Measurements from ENCODE around the genes COPS7A, GPR162 and GNB3.

GRCh38 chr12:6140892-6141455, 16.5 kb upstream of the VWF start:
- PRO-cap: bidirectional peak, plus-strand start at chr12:6141327, minus-strand start at chr12:6141153

DNA sequence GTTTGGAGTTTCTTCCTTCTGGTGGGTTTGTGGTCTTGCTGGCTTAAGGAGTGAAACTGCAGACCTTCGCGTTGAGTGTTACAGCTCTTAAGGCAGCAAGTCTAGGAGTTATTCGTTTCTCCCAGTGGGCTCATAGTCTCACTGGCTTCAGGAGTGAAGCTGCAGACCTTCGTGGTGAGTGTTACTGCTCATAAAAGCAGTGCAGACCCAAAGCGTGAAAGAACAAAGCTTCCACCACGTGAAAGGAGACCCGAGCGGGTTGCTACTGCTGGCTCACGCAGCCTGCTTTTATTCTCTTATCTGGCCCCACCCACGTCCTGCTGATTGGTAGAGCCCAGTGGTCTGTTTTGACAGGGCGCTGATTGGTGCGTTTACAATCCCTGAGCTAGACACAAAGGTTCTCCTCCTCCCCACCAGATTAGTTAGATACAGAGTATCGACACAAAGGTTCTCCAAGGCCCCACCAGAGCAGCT, 10.0 kb upstream of the CD9 start:
- PRO-cap: unidirectional peak, minus-strand start at position 261 of the sequence

DNA sequence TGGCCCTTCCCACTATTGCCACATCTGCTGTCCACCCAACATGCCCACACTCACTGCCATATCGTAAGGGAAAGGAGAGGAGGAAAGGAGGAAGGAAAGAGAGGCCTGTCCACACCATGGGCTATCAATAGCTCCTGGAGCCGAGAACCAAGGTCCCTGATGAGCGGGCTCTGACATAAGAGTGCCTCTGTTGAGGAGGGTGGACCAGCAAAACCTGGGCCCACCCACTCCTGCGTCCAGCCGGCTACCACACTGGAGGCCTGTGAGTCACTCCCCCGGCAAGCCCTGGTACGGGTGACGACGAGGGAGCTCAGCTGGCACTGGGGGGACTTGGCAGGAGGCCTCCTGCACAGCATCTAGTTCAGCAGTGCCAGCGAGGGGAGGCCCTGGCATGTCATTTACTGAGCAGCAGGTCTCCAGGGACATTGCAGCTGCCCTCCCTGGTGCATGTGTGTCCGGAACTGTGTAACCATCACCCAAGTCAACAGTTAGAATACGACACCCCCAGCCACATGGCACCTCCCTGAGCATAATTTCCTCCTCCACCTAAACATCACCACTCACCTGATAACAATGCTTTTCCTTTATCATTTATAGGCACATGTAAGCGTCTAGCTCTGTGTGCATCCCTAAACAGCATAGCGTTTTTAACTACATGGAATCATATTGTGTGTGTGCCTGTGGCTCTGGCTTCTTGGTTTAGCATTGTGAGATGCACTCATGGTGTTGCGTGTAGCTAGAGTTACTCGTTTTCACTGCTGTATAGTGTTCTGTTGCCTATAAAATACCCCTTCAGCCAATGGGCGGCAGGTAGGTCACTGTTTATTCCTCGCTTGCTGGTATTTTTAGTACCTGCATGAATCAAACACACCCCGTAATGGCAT, 24.4 kb downstream of the CD9 start:
- PRO-cap: no peak

DNA sequence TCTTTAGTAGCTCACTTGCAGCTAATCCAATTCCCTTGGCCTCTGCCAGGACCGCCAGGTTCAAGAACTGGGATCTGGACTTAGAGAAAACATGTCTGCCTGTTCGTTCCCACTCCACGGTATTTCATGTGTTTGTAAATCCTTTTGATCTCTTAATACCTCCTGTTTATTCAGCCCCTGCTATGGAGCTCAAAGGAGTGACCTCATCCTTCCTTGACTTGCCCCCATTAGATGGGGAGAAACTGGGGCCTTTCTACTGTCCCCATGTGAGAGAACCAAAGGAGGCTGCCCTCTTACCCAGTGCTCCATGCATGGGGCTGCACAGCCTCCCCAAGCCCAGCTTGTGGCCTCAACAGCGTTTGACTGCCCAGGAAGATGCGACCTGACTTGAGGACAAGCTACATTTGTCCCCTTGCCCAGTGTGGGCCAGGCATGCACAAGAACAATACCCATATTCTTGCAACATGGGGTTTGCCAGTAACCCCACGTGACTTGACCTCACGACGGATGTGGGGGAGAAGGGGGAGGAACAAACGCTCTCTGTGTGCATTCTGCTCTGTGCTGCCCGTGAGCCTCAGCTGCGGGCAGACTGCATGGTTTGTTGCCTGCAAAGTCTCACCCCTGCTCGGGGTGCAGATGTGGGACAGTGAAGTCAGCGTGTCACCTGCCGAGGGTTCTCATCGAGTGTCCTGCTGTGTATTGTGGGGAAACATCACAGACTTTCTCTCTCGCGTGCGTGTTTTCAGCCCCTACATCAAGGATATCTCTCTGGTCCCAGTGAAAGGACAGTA, 30.4 kb downstream of the CD9 start:
- PRO-cap: no peak

DNA sequence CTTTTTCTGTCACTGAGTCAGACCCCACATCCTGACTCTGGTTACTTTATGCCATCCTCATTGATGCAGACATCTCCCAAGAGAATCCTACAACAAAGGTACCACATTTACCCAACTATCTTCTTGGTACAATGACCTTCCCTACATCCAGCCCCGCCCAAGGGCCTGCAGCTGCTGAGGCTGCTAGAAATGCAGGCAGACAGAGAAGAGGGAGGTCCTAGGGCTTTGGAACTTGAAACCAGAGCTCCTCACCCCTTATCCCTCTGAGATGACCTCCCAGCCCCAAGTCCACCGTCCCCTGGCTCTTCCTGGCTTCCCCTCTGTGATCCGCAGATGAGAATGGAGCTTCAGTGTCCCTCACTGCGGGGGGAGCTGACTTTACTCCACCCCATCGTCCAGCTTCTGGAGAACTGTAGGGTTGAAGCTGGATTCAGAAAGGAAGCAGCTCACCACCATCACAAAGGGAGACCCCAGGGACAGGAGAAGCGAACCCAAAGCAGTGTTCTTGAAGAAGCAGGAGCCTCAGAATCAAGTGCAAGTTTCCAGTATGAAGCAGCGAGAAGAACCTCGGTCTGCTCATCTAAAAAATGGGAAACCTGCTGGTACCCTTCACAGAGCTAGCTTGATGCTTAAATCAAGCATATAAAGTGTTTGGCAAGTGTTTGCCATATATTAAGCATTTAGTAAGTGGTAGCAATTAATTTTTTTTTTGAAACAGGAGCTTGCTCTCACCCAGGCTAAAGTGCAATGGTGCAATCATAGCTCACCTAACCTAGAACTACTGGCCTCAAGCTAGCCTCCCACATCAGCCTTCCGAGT, 1.8 kb upstream of the TNFRSF1A start:
- PRO-cap: no peak

DNA sequence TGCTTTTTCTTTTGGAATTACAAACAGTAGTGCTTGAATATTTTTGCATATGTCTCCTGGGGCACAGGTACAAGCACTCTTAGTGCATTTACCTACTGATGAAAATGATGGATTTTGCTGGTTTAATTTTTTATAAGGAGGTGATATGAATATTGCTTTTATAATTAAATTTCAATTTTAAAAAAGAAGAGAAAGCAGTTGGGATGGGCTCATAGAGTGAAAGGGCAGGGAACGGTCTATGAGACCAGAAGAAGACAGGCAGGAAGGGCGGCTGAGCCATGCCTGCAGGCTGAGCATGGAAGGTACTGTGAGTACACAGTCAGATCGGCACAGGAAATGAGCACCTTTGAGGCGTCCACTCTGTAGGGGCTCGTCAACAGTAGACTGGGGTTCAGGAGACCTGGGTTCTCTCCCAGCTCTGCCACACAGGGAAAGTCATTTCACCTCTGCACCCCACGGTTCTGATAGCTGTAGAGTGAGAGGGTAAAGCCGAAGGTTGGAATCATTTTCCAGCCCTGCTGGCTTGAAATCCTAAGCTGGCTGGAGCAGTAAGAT, 10.7 kb upstream of the CD27 start:
- PRO-cap: no peak

DNA sequence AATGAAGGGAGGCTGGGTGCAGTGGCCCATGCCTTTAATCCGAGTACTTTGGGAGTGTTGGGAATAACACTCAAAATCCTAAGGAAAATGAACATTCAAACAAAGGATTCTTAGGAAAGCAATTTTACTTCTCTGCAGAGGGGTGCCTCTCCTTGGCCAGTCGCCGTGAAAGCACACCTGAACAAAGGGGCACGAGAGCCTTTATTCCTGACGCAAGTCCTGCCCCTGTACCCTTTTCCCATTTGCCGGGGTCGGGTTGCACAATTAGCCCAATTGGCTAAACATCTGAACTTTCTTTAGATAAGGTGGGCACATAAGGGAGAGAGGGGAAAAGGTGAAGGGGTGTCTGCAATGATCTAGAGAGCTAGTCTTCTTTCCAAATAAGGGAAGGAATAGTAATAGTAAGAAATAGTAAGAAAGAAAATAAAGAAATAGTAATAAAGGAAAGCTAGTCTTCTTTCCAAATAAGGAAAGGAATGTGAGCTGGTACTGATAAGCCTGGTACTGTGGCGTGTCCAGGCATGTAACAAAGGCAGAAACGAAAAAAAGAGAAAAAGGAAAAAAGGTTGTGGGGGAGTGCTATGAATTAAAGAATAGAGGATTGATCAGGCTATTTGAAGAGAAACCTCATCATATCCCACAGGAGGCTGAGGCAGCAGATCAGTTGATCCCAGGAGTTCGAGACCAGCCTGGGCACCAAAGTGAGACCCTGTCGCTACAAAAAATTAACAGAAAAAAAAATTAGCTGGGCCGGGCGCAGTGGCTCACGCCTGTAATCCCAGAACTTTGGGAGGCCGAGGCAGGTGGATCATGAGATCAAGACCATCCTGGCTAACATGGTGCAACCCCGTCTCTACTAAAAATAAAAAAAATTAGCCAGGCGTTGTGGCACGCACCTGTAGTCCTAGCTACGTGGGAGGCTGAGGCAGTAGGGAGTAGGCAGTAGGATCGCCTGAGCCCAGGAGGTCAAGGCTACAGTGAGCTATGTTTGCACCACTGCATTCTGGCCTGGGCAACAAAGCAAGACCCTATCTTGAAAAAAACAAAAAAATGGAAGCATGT, 13.7 kb downstream of the NCAPD2 start:
- PRO-cap: no peak

- PRO-cap: no peak
These were observed 7.0 kb downstream of the IFFO1 start for GRCh38 chr12:6548385-6549641.

- PRO-cap: no peak
These were observed 9.6 kb upstream of the NOP2 start for GRCh38 chr12:6577367-6578315.

DNA sequence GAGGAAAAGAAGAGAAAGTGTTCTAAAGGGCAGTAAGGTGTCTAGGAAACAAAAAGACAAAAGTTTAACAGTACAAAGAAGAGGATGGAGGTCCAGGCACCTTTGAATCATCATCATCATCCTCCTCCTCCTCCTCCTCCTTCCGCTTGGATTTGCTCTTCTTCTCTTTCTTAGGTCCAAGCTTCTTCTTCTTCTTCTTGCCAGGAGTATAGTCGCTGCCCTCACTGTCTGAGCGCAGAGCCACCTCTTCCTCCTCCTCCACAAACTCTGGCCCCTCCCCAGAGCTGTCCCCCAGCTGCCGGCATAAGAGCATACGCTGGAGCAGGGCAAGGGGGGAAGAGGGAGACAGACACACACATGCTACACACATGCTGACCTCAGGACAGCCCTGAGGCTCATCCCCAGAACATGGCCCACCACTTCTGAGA, 5.3 kb downstream of the CHD4 start:
- PRO-cap: no peak

- PRO-cap: bidirectional peak, plus-strand start at chr12:6606454, minus-strand start at chr12:6606399
These were observed 838 bp downstream of the CHD4 start for GRCh38 chr12:6606098-6606983.

GRCh38 chr12:6670292-6670561, 7.3 kb upstream of the ING4 start:
- PRO-cap: no peak

GRCh38 chr12:6723382-6724429, at the start of gene COPS7A:
Gene COPS7A (plus strand): TSS chr12:6724046.
- PRO-cap: bidirectional peak, plus-strand start at chr12:6724165, minus-strand start at chr12:6723857

GRCh38 chr12:6745422-6746164, 7.3 kb downstream of the MLF2 start:
- PRO-cap: no peak

DNA sequence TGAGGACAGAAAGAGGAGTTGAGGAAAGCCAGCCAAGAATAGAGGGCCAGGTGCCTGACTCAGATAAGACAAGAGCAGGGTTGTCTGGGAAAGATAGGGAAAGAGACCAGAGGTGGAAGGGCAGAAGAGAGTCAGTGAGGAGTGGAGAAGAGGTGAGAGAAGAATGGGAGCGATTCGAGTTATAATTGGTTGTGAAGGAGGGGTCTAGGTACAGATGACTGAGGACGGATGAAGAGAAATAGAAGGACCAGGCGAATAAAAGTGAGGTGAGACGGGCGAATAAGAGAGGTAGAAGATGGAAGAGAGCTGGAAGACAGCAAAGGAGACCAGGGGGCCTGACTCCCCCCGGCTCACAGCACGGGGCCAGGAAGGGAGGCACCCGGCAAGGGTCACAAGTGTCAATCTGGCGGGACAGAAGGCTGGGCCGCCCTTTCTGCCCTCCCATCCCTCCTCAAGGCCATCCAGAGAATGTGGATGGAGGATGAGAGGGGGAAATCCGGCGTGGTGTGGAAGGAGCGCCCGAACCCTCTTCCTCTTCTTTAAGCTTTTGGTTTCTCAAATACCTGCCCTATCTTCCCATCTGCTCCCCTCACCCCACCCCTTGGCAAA, 686 bp upstream of the PTMS start:
- PRO-cap: no peak

DNA sequence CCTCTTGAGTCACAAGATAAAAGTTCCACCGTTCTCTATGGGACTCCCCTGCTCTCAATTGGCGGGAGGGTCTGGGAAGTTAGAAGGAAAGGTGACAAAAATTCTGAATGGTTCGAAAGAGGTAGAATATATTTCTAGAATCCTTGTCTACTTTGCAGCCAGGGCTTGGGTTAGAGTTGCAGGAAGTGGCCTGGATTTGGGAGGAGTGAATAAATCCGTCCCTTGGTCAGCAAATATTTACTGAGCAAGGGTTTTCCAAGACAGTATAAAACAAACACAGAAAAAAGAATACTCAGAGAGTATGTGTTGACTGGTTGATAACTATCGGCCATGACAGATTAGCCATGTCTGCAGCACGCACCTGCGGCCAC, 3.4 kb downstream of the LAG3 start:
- PRO-cap: no peak

- PRO-cap: bidirectional peak, plus-strand start at chr12:6791022, minus-strand start at chr12:6790880
These were observed 1.4 kb downstream of the CD4 start for GRCh38 chr12:6790616-6791210.

- PRO-cap: no peak
These were observed 3.4 kb upstream of the GPR162 start for GRCh38 chr12:6818107-6818653.

DNA sequence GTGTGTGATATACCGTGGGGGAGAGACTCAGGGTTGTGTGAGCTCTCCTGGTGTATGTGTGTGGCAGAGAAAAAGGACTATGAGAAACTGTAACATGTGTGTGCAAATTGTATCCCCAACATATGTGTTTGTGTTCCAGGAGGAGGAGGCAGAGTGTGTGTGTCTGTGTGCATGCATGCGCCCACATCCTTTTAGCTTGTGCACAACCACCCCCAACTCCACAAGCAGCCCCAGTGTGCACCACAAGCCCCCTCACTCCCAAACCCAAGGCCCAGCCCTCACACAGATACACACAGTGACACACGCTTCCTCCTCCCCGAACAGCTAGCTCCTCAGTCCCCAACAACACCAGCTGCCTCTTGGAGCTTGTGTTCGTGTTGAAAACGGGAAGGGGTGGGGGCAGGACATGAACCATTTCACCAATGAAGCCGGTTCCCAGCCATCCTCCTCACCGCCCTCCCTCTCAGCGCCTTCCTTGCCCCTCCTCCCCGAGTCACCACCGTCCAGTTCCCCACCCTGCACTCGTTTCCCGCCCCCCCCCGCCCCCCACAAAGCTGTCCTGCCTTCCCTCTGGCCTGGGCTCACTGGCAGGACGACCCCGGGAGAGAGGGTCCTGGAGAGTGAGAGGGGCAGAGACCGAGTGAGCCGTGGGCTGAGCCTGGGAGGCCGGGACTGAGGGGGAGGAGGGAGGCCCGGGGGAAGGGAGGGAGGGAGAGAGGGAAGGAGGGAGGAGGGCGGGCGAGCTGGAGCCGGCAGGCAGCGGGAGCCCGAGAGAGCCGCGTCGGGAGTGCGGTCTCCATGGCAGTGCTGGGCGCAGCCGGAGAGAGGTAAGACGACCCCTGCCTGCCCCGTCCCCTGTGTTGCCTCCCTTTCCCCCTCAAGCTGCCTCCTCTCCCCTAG, at the start of gene GPR162:
GPR162 (plus strand) TSS at position 748 of the 900 bp plus-strand sequence.
- PRO-cap: bidirectional peak, plus-strand start at position 485 of the sequence, minus-strand start at position 354 of the sequence; bidirectional peak, plus-strand start at position 804 of the sequence, minus-strand start at position 674 of the sequence

- PRO-cap: no peak
These were observed at the start of gene GNB3 for GRCh38 chr12:6840409-6841099. Gene GNB3 (plus strand): TSS chr12:6840925.